Ovary (tissue), 7 donors: ENCODE data around the genes MESD, C15orf40, BTBD1 and ZNF592.

DNA sequence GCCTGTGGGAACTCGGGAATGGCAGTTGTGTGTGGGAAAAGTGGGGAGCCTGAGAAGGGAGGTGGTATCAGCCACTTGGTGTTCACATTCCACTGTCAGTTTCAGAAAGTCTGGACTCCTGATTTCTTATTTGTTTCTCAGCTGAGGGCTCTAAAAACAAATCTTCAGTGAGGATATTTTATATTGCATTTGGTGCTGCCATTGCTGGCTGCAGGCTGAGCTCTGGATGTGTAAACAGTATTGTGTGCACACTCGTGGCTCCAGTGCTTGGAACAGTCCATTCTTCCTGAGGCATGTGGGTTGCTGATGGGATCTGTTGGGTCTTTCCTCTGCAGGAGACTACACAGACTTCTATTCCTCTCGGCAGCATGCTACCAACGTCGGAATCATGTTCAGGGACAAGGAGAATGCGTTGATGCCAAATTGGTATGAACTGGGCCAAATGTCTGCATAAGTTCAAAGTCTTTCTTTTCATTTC is 9.2 kb downstream of the FAH start:
- PRO-cap, 7 experiments, result peak in 1 of 7 experiments; most common minus-strand start position 235 of the sequence (in 1)
- RAMPAGE, long total RNA, 2 experiments, result no peak in any of the 2 experiments

GRCh38 chr15:80583157-80583489 is 112.0 kb upstream of the ABHD17C start:
- PRO-cap, 7 experiments, result peak in 2 of 7 experiments; most common plus-strand start chr15:80583417 (in 2)
- RAMPAGE, long total RNA, 2 experiments, result no peak in any of the 2 experiments

DNA sequence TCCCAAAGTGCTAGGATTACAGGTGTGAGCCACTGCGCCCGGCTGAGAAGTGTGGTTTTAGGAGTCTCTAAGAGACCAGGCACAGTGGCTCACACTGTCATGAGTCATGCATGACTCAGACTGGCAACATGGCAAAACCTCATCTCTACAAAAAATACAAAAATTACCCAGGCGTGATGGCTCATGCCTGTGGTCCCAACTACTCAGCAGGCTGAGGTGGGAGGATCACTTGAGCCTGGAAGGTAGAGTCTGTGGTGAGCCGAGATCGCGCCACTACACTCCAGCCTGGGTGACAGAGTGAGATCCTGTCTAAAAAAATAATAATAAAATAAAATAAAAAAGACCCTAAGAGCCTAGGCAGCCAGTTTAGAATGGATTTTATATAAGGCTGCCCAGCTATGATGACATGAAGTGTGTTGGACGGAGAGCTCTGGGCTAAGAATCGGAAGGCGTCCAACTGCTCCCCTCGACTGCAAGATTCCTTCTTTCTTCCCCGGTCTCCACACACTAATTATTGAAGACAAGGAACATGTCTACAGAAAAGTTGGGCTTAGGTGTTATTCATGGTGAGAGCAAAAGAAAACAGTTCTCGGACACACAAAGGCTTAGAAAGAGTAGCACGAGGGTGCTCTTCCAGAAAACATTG is 33.6 kb downstream of the MESD start:
- PRO-cap, 7 experiments, result no peak in any of the 7 experiments
- RAMPAGE, long total RNA, 2 experiments, result no peak in any of the 2 experiments

DNA sequence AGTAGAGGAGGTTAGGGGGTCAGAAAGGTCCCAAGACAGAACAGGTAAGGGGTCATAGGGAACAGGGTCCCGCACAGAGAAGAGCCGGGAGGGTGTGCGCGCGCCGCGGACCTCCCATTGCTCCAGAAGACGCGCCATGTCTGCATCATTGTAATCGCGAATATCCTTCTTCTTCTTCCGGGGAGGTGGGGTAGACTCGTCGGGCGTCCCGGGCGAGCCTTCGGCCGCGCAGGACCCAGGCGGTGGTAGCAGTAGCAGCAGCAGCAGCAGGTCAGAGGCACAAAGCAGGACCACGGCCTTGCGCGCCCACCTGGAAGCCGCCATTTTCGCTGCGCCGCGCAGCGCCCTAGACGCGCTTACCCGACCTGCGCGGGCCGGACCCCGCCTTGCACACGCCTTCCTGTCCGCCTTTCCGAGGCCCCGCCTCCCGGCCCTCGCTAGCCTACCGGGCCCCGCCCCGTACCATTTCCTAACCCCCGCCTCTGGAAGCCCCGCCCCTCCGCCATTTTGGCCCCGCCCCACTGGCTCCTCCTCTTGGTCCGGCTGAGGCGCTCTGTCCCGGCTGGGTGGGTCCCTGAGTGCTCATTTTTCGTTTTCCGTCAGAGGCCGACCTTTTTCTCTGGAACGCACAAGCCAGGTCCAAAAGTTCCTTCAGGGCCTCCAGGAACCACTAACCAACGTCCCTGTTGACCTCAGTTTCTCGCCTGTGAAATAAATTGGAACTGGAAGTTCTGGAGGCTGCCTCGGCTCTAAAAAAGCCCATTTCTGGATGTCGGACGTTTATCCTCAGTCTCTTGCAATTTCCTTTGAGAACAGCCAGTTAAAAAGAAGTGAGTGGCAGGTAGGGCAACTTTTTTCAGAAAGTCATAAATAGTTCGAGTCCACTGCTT is at the start of gene MESD:
Gene MESD, minus strand, starts transcription at position 352 of the 890 bp plus-strand sequence.
- PRO-cap, 7 experiments, result peak in 7 of 7 experiments; most common plus-strand start position 535 of the sequence (in 6); most common minus-strand start position 348 of the sequence (in 6)
- RAMPAGE, long total RNA, 2 experiments, result start-site peak on the plus strand in 2 of 2 experiments, centred at positions 555 to 558 of the sequence, 6 to 9 reads per replicate; start-site peak on the minus strand in 2 of 2 experiments, centred at positions 354 to 362 of the sequence, 1,006 to 1,601 reads per replicate

- PRO-cap, 7 experiments, result peak in 4 of 7 experiments; most common plus-strand start chr15:81189720 (in 4); most common minus-strand start chr15:81189761 (in 1)
- RAMPAGE, long total RNA, 2 experiments, result no peak in any of the 2 experiments
Observed at GRCh38 chr15:81189507-81190174, 7.0 kb upstream of the IL16 start.

DNA sequence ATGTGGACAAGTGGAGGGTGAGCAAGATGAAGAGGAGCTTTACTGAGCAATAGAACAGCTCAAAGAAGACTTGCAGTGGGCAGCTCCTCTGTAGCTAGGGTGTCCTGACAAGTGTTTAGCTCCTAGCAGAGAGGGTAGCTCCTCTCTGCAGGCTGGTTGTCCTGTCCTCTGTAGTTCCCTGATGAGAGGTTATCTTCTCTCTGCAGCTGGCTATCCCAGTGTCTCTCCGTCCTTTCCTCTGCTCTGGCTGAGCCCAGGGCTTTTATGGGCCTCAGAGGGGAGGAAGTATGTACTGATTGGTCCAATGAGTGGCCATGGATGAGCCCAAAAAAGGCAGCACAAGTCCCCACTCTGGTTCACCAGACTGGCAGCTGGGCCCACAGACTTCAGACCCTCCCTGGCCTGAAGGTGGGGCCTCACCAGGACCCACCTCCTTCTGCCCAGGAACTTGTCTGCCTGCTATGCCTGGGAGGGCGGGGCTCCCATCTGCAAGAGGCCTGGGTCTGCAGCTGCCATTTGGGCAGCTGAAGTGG is 27.1 kb upstream of the MEX3B start:
- PRO-cap, 7 experiments, result no peak in any of the 7 experiments
- RAMPAGE, long total RNA, 2 experiments, result no peak in any of the 2 experiments

DNA sequence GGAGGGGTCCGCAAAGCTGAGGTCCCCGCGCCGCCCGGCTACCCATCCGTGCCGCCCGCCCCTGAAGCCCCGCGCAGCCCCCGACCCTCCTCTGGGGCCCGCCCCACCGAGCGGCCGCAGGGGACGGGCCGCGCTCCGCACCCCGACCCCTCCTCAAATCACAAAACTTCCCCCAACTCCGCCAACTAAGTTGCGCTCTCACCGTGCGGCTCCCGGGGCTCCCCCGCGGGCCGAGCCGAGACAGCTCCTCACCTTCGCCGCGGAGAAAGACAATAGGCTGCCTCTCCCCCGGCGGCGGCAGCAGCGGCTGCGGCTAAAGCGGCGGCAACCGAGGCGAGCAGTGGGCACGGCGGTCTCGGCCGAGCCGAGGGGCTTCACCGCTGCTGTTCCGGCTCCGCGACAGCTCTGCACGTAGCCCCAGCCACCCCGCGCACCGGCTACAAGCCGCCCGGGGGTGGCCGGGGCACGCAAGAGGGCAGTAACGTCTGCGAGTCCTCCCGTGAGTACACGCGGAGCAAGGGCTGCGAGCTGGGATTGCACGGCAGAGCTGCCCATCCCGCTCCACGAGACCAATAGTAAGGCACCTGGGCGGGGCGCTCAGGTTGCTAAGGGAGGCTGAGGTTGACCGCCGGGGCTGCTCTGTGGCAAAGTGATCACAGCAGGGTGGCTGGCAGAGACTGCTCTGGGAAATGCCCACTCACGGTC is 26.6 kb downstream of the RPS17 start:
- PRO-cap, 7 experiments, result no peak in any of the 7 experiments
- RAMPAGE, long total RNA, 2 experiments, result no peak in any of the 2 experiments

GRCh38 chr15:82536025-82536751 is 4.1 kb downstream of the RPS17 start:
- PRO-cap, 7 experiments, result no peak in any of the 7 experiments
- RAMPAGE, long total RNA, 2 experiments, result no peak in any of the 2 experiments

DNA sequence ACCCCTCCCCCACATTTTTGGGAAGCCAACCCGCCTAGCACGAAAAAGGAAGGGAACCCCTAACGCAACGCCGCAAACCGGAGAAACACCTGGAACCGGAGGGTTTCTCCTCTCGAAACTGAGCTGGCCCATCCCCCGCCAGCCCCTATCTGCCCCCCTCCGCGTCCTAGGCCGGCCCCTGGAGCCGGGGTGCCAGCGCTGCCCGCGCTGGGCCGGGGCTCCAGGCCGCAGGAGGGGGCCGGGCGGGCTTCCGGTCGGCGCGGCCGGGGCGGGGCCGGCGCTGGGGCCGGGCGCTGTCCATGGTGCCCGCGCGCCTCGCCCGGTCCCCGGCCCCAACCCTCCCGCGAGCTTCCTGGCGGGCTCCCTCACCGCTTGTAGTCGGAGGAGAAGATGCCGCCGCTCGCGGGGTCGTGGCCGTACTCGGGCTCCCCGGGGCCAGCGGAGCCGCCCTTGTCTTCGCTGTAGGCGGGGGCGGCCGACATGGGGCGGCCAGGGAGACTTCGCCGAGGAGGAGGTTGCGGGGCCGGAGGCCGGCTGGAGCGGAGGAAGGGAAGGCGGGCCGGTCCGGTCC is 365 bp downstream of the AP3B2 start:
- PRO-cap, 7 experiments, result no peak in any of the 7 experiments
- RAMPAGE, long total RNA, 2 experiments, result no peak in any of the 2 experiments

DNA sequence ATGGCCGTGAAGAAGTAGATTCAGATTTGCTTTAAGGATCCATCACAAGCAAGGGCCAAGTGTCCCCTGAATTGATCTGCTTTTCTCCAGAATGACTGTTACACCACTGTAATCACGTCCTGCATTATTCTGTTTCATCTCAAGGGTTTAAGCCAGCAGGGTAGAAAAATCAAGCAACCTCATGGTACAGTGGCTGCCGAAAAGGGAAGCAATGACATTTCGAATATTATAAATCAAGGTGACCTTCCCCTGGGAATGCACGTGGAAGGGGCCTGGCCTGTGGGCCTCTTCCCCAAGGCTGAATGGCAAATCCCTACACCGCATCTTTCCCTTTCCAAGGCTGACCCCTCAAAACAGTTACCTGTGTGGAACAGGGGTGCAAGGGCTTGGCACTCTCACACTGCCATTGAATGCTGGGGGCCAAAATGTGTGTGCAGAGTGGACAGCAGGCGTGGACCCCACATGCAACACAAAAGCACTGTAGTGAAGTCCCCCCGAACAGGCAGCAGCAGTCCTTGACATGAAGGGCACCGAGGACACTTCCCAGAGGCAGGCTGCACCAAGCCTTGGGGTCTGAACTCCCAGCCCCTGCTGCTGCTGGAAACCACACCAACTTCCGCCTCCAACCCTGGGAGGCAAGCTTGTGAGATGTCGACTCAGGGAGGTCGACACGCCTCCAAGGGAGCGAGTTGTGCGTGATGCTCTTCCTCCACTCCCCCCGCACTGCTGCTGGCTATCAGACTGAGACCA is 43.3 kb downstream of the WHAMM start:
- PRO-cap, 7 experiments, result no peak in any of the 7 experiments
- RAMPAGE, long total RNA, 2 experiments, result no peak in any of the 2 experiments

DNA sequence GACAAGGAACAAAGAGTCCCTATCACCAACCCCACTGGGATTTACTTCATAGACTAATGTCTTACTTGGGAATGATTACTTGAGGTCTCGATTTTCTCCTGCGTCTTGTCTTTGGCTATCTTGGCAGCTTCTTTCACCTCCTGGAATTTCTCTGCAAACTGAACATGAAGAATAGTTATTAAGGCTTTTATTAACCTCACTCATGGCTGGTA is 54.6 kb downstream of the WHAMM start:
- PRO-cap, 7 experiments, result no peak in any of the 7 experiments
- RAMPAGE, long total RNA, 2 experiments, result no peak in any of the 2 experiments

DNA sequence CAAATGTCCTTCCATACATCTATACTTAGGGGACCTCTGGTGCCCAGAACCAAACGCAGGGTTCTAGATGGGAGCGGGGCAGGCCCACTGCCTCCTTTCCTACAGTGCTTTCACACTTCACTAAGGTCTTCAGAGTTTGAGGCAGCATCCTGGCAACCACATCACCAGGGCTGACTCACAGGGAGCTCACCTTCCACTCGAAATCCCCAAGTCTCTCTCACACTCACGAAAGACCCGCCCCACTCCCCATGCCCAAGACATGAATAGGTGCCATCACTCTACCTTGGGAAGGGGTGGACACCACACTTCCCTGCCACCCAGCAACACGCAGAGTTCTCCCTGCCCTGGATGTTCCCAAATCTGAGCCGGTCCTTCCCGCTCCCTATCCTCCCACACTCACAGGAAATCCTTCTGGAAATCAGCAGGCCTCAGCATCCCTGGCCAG is 18.9 kb downstream of the HOMER2 start:
- PRO-cap, 7 experiments, result peak in 1 of 7 experiments; most common minus-strand start position 356 of the sequence (in 1)
- RAMPAGE, long total RNA, 2 experiments, result no peak in any of the 2 experiments

DNA sequence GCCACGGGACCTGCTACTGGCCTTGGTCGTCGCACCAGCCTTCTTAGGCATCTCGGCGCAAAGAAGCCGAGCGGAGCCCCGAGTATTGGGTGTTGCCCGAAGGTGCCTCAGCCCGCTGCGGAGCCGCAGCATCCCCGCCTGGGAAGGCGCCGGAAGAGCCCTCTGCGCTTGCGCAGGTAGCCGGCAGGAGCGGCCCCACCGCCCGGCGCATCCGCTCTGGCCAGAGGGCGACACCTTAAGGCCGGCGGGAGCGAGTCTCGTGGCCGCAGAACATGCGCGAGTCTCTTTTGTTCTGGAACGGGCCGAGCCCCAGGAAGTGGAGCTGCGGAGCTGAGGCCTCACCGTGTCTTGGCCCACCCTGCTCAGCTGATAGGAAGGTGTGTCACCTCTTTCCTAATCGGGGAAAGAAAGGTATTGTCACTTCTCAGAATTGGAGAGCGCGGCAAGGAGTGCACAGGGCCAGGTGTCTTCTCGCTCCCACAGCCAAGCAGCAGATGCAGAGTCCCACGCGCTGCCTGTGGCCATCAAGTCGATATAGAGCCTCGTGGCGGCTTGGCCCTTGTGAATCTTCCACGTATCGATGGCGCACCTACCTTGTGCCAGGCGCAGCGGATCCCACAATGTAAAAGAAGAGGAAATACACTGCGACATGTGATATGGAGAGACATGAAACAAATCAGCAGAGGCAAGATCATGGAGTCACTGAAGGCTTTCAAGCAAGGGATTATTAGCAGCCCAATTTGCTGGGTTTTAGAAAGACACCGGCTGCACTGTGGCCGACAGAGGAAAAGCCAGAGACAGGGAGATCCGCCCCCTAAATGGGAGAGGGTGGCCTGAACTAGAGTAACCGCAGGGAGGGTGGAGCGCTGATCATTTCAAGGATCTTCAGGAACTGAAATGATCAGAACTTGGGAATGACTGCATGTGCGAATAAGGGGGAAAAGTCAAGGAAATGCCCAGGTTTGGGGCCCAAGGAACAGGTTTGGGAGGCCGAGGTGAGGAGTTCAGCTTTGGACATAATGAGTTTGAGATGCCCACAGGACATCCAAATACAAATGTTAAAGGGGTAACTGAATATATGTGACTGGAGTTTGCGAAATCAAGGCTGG is at the start of gene C15orf40:
Gene C15orf40, minus strand, starts transcription at position 164 of the 1,109 bp plus-strand sequence.
- PRO-cap, 7 experiments, result peak in 7 of 7 experiments; most common plus-strand start position 290 of the sequence (in 6); most common minus-strand start position 140 of the sequence (in 7)
- RAMPAGE, long total RNA, 2 experiments, result start-site peak on the plus strand in 2 of 2 experiments, centred at positions 274 to 285 of the sequence, 30 to 51 reads per replicate; start-site peak on the minus strand in 2 of 2 experiments, centred at position 130 of the sequence, 188 to 198 reads per replicate

DNA sequence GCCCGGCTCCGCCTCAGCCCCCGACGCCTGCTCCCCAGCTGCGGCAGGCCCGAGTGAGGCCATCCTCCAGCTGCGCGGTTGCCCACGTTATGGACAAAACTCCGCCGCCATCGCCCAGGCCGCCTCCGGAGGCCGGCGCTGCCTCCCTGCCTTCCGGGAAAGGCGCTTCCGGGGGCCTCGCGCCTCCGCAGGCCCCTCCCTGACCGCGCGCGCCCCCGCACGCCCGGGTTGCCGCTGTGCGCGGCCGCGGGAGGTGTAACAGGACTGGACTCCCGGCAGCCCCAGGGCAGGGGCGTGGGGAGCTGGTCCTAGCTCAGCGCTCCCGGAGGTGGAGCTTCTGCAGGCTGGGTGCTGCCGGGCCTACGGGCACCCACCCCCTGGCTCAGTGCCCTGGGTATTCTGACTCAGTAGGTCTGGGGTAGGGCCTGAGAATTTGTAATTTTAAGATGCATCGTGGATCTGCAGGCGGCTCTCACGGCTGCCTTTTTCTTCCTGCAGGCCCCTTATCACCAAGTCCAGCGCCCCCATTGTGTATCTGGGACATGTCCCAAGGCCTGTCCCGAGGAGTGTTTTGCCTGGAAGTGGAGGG is at the start of gene BTBD1:
Gene BTBD1, minus strand, starts transcription at position 164 of the 589 bp plus-strand sequence.
- PRO-cap, 7 experiments, result peak in 7 of 7 experiments; most common plus-strand start position 226 of the sequence (in 4); most common minus-strand start position 140 of the sequence (in 6)
- RAMPAGE, long total RNA, 2 experiments, result no peak in any of the 2 experiments

- PRO-cap, 7 experiments, result no peak in any of the 7 experiments
- RAMPAGE, long total RNA, 2 experiments, result no peak in any of the 2 experiments
Observed at GRCh38 chr15:83819667-83820152, 165.8 kb downstream of the ADAMTSL3 start.

DNA sequence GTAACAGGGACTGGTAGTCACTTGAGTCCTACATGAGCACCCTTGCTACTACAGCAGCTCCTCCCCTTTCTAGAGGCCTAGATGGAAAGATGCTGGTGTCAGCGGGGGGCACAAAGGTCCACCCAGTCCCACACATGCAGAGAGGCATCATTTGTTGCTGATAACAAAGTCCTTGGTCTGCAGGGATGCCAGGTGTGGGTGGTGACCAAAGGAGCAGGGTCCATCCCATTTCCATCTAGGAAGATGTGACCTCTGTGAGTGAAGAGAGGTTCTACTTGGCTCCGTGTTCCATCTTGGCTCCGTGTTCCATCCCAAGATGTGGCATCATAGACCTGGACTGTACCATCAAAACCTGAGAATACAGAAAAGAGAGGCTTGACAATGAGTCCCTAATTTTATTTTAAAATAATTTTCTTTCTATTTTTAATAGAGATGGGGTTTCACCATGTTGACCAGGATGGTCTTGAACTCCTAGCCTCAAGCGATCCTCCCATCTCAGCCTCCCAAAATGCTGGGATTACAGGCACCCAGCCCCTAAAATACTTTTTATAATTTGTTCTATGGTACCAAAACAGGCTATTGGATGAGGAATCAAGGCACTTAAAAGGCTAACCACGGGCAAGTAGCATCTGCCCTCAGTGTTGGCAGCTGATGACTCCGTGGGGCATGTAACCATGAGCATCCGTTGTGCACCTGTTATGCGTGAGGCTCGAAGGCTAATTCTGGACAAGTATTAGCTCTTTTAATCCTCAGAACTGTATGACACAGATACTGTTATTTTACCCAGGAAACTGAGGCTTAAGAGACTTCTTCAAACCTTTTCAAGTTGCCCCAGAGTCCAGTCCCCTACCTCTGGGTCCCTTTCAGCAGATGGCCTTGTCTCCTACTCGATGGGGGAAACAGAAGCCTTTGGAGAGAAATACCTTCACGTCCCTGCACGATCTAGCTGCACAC is 10.4 kb downstream of the WDR73 start:
- PRO-cap, 7 experiments, result no peak in any of the 7 experiments
- RAMPAGE, long total RNA, 2 experiments, result no peak in any of the 2 experiments

DNA sequence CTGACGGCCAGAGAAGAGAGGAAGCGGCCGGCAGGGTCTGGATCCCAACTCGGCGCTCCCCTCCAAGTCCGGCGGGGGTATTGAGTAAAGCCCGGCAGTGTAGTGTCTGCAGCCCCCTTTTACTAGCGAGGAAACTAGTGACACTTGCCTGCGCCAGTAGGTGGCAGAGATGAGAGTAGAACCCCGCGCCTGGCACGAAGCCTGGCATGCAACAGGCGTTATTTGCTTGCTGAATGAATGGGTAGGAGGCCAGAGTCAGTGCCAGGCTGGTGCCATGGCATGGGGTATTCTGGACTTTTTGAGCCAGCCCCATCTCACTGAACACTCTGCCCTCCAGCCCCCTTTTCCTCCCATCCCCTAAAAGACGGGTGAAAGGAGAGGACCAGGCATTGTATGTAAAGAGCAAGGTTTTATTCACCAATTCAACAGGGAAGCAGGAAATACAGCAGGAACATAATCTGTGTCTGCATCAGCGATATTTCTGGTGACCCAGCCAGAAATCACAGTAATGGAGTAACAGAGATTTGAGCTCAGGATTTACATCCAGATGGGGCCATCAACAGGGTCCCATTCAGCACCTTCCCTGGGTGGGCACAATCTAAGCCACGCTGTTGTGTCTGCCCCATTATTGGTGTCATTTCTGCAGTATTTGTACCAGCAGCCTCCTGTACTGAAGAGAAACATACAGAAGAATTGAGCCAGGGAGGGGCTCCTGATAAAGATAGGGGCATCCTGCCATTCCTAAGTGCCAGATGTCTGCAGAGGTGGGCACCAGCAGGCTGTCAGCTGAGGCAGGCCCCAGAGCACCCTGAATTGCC is 866 bp upstream of the WDR73 start:
- PRO-cap, 7 experiments, result peak in 1 of 7 experiments; most common minus-strand start position 82 of the sequence (in 1)
- RAMPAGE, long total RNA, 2 experiments, result no peak in any of the 2 experiments

- PRO-cap, 7 experiments, result peak in 7 of 7 experiments; most common plus-strand start chr15:84748149 (in 4); most common minus-strand start chr15:84748458 (in 7)
- RAMPAGE, long total RNA, 2 experiments, result no peak in any of the 2 experiments
Observed at GRCh38 chr15:84747940-84748498, 373 bp upstream of the ZNF592 start.

GRCh38 chr15:84748499-84749154 is at the start of gene ZNF592:
ZNF592 (plus strand) TSS chr15:84748592.
- PRO-cap, 7 experiments, result peak in 7 of 7 experiments; most common plus-strand start chr15:84748603 (in 6); most common minus-strand start chr15:84748824 (in 5)
- RAMPAGE, long total RNA, 2 experiments, result no peak in any of the 2 experiments

DNA sequence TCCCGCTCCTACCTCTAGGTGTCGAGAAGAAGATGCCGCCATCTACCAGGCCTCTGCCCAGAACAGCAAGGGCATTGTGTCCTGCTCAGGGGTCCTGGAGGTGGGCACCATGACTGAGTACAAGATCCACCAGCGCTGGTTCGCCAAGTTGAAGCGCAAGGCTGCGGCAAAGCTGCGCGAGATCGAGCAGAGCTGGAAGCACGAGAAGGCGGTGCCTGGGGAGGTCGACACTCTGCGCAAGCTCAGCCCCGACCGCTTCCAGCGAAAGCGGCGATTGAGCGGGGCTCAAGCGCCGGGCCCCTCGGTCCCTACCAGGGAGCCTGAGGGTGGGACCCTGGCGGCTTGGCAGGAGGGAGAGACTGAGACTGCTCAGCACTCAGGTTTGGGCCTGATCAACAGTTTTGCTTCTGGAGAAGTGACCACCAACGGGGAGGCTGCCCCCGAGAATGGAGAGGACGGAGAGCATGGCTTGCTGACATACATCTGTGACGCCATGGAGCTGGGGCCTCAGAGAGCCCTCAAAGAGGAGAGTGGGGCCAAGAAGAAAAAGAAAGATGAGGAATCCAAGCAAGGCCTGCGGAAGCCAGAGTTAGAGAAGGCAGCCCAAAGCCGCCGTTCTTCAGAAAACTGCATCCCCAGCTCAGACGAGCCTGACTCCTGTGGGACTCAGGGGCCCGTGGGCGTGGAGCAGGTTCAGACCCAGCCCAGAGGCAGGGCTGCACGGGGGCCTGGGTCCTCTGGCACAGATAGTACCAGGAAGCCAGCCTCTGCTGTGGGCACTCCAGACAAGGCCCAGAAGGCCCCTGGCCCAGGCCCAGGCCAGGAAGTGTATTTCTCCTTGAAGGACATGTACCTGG is 22.8 kb downstream of the ALPK3 start:
- PRO-cap, 7 experiments, result no peak in any of the 7 experiments
- RAMPAGE, long total RNA, 2 experiments, result no peak in any of the 2 experiments